Mammary microvascular endothelial cell (primary cell): ENCODE measurements around the genes ATP7A, LPAR4, TENT5D, RPS6KA6, HDX and APOOL.

- RAMPAGE, long total RNA = no peak
Observed at GRCh38 chrX:74251309-74251938, 52.6 kb upstream of the ZCCHC13 start.

DNA sequence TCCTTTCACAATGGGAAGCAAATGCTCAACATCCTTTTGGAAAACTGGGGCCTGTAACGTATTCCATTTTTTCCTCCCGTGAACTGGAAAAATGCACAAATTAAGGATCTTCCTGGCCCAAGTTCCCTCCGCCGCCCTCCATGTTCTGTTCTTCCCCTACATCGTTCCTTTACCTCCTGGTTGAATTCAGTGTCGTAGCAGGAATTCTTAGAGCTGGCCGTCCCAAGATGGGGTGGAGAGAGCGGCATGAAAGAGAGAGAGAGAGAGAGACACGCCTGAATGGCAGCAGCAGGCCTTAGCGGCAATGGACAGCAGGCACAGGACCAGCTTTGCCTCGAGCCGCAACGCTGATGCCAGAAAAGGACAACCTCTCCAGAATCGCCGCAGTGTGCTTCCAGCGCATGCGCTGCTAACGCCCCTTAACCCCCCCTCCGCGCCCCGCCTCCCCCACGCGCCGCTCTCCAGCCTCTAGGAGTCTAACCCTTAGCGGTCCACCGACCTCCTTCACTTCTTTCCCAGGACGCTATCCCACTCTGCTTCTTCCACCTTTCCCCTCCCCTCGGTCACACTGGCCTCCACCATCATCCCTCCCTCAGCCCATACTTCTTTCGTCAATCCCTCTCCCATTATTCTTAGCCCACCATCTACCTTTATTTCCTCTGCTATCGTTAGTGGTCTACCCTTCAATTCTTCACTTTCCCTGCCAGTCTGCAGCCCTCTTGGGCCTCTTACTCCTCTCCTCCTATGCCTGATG is 10.6 kb upstream of the ZCCHC13 start:
- RAMPAGE, long total RNA = no peak

GRCh38 chrX:74877393-74878248 is 47.6 kb downstream of the NEXMIF start:
- RAMPAGE, long total RNA = no peak

GRCh38 chrX:77845980-77846539 is 49.2 kb downstream of the MAGT1 start:
- RAMPAGE, long total RNA = no peak

DNA sequence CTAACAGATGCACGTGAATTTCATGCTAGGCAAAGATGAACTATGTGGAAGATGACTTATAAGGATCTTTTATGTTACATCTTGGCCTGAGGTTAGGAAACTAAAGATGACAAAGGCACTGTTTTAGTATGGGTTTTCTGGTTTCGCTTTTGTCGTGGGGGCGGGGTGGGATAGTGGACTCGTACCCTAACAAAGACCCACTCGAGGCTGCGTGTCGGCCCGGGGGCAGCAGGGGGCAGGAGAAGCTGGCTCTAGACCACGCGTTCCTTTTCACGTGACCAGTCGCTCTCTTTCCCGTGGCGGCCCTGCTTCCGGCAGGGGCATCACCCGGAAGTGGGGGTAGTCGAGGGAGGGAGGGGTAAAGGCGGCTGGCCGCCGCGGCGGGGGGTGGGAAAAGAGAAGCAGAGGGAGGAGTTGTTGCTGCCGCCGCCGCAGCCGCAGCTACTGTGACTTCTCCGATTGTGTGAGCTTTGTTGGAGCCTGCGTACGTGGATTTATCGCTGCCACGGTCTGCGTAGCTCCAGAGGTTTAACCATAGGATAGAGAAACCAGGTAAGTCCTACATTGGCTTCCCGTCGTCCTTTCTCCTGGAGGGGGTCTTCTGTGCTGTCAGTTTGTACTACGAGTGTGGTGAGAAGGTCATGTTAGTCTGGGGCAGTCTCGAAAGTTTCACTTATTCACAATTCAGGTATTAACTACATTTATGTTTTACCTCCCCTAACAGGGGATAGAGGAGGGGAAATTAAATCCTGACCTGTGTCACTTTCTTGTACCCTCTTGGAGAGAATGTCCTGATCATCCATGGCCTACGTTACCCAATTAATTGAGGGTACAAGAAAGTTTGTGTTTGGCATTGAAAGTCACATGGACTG is at the start of gene ATP7A:
ATP7A (plus strand) TSS at position 410 of the 872 bp plus-strand sequence.
- RAMPAGE, long total RNA = no peak

DNA sequence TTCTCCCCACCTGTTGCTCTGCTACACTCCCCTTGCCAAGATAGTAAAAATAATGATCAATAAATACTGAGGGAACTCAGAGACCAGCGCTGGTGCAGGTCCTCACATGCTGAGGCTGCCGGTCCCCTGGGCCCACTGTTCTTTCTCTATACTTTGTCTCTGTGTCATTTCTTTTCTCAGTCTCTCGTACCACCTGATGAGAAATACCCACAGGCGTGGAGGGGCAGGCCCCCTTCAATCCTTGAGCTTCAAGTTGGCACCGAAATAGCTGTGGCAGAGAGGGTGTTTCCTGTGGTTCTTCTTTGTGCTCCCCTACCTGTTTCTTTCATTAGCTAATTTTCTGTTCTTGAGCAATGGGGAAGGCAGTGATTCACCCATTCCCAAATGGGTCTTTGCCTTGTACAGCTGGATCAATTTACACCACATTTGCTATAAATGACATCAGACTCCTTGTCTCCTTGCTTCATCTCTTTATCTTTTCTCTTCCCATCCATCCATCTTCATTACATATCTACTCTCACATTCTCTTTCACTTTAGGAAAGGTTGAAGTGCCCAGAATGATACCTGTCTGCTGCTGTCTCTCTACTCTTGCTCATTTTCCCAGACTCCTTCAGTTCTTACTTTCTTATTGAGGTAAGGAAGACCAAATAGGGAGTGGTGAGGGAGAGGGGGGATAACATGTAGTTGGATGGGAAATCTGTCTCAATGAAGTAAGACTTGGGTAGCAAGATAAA is 2.1 kb upstream of the CYSLTR1 start:
- RAMPAGE, long total RNA = no peak

GRCh38 chrX:78516821-78517595 is 142.1 kb downstream of the RTL3 start:
- RAMPAGE, long total RNA = no peak

- RAMPAGE, long total RNA = no peak
Observed at GRCh38 chrX:78747146-78748252, at the start of gene LPAR4. TSS of gene LPAR4 (plus strand) at chrX:78747720.

- RAMPAGE, long total RNA = no peak
Observed at GRCh38 chrX:80420282-80420510, at the start of gene TENT5D. TSS of gene TENT5D (plus strand) at chrX:80420447.

DNA sequence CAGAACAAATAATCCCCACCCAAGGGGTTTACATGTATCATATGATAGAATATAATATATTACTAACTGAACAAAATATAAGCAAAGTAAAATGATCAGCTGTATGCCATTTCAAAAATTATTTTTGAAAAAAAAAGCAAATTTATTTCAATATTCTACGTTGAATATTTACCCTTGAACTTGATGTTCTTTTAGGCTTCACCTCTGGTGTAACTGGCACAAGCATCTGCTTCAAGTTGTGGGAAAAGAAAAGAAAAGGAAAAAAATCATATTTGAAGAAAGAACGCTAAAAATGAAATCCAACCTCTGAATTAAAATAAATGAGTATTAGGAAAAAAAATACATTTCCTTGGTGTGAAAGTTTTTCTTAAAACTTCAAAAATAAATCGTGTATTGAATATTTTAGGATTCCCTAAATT is 83.4 kb downstream of the HMGN5 start:
- RAMPAGE, long total RNA = no peak

- RAMPAGE, long total RNA = no peak
Observed at GRCh38 chrX:82535441-82535775, 972.7 kb upstream of the POU3F4 start.

DNA sequence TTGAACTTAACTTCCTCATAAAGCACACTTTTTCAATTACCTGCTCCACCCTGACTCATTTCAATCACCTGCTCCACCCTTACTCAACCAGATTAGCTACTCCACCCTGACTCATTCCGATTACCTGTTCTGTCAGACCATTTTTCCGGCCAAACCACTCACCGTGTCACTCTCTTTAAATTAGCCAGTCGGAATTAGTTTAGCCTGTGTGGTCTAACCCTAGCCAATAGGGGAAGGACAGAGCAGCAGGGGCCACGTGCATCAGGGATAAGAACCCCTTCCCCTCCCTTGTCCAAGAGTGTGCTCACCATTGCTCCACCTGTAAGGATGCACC is 751.7 kb upstream of the POU3F4 start:
- RAMPAGE, long total RNA = no peak

DNA sequence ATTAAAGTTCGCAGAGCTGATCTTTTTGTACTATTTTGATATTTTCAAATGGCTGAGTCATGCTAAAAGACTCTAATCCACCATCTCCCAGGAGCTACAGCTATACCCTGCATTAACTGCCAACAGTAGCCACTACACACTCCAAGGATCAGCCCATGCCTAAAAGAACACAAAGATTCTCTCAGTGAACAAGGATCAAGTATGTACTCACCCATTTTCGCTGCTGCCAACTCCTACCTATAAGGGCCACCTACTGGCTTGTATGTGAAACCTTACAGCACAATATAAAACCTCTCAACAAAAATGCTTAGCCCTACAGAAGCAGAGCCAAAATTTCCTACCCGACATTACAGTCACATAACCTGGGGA is 562.8 kb upstream of the POU3F4 start:
- RAMPAGE, long total RNA = no peak

DNA sequence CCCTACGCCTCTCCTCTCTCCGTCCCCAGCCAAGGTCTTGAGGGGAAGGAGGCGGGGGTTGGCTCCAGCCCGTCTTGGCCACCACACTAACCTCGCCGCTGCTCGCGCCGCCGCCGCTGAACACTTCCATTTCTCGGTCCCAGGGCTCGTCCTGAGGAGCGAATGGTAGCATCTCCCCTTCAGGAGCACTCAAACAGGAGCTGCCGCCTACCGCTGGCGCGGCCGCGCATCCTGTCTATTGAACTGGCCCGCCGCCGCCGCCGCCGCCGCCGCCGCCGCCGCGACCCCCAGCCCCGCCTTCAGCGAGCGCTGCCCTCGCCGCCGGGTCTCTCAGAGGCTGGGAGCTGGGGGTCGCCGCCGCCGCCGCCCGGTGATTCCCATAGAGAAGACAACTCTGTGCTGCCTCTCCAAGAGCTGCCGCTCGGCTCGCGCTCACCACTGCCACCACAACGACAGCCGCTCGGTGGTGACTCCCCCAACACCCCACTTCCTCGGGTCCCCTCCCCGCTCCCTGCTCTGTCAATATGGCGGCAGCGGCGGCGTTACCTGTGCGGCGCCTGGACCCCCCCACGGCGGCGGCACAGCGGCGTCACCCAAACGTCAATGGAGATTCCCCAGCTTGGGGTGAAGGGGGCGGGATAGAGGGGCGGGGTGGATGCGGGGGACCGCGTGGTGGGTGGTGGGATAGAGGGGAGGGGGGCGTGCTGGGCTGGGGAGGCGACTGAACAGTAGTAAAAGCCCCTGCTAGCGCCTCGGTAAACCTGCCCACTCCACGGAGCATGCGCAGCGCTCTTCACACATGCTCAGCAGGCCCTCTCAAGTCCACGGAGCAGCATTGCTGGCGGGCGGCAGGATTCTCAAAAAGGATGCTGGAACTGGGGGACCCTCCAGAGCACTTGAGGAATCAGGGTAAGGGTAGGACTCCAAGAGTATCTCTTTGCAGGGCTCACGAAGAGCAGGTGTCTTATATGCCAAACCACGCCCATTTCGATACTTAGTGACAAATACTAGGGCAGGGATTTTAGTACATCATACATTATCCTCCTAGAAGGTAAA is at the start of gene RPS6KA6:
RPS6KA6 (minus strand) TSS at position 472 of the 1,056 bp plus-strand sequence.
- RAMPAGE, long total RNA = no peak

DNA sequence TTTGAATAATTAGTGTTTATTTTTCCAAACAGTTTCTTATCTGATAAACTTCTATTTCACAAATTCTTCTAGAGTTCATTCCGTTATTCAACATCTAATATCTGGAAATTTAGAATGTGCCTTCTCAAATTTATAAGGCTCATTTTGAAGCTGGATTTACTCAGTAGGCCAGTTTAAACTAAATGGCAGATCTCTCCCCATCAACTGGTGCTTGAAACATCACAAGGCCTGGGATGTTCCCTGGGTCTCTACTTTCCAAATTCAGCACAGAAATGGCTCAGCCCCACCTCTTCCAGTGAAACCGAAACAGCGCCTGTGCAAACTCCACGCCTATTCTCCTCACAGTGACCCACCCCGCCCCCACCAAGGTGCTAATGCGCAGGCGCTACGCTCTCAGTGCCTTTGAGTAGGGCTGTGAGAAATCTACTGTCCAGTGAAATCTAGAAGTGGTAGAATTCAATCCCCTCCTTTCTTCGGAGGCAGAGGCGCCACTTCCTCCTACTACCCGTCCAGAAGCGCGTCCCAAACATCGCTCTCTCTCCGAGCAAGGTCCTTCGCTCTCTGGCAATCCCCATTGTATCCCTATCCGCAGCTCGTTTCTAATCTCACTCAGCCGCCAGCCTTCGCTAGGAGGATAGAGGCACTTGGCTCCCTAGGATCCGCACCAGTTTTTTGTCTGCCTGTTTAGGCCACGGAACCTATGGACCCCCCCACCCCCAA is 557 bp downstream of the HDX start:
- RAMPAGE, long total RNA = no peak

- RAMPAGE, long total RNA = start-site peak on the minus strand at chrX:84502418-84502493, 23 and 85 reads in 2 replicates
Observed at GRCh38 chrX:84502367-84502688, at the start of gene HDX. TSS of gene HDX (minus strand) at chrX:84502453.

GRCh38 chrX:85003598-85004317 is at the start of gene APOOL:
TSS of gene APOOL (plus strand) at chrX:85003877.
- RAMPAGE, long total RNA = start-site peak on the plus strand at chrX:85003869-85003909, 199 and 197 reads in 2 replicates

GRCh38 chrX:85244359-85245434 is 906 bp downstream of the ZNF711 start:
- RAMPAGE, long total RNA = no peak

GRCh38 chrX:87728445-87728953 is 210.9 kb downstream of the KLHL4 start:
- RAMPAGE, long total RNA = no peak

GRCh38 chrX:92103359-92103920 is 324.3 kb downstream of the PCDH11X start:
- RAMPAGE, long total RNA = no peak